Cardiac ventricle fibroblast (primary cell): ENCODE measurements around the genes TTC39B and SNAPC3.

- RAMPAGE, long total RNA: no peak
Measured at GRCh38 chr9:14306951-14307747, 6.8 kb downstream of the NFIB start.

GRCh38 chr9:14314206-14314854 is 389 bp upstream of the NFIB start:
- RAMPAGE, long total RNA: no peak

GRCh38 chr9:14400688-14400981 is 86.7 kb upstream of the NFIB start:
- RAMPAGE, long total RNA: no peak

- RAMPAGE, long total RNA: no peak
Measured at GRCh38 chr9:14533971-14534282, 159.3 kb downstream of the ZDHHC21 start.

- RAMPAGE, long total RNA: no peak
Measured at GRCh38 chr9:15306798-15307766, at the start of gene TTC39B. Gene TTC39B (minus strand): TSS chr9:15307216.

DNA sequence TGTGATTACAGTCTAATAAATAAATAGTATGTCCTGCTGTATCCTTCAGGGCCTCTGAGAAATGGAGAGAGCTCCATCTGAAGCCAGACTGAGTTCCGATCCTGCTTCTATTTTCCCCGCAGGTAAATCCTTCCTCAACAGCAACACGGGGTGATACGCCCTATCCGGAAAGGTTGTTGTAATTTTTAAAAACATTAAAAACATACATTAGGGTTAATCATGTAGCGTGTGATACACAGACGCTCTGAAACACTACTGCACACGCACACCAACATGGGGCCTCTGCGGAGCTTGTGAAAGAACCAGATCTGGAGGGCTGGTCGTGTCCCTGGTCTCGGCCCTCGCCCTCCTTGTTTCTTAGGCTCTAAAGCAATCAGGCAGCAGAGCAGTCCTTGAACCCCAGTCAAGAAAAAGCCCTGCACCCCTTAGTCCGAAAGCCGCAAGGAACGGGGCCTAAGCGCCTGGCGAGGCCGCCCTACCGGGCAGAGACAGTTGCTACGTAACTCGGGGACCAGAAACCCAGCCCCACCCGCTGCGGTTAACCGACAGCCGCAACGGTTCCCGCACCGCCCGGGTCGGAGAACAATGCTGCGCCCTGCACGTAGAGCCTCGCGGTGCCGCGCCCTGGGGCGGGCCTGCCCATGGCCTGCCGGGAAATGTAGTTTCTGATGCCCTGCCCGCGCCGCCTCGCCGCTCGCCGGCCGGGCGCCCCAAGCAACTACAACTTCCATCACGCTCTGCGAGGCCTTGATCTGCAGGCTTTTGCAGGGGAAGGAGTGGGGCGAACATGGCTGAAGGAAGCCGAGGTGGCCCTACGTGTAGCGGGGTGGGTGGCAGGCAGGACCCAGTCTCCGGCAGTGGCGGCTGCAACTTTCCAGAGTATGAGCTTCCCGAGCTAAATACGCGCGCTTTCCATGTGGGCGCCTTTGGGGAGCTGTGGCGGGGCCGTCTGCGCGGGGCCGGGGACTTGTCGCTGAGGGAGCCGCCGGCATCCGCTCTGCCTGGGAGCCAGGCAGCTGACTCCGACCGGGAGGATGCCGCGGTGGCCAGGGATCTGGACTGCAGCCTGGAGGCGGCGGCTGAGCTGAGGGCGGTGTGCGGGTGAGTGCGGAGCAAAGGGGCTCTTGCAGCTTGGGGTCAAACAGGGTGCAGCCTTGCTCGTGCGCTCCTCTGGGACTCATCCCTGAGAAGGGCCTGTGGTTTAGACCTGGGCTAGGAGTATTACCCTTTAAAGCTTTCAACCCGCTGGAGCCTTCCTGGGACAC is at the start of gene SNAPC3:
SNAPC3 (plus strand) TSS at position 784 of the 1,265 bp plus-strand sequence.
- RAMPAGE, long total RNA: start-site peak on the plus strand centred at position 777 of the sequence, 19 bp wide, 330 and 63 reads in 2 replicates

- RAMPAGE, long total RNA: no peak
Measured at GRCh38 chr9:15469759-15470435, 40.9 kb downstream of the PSIP1 start.

GRCh38 chr9:15489849-15490194 is 20.9 kb downstream of the PSIP1 start:
- RAMPAGE, long total RNA: no peak

GRCh38 chr9:16243739-16244176 is 626.7 kb downstream of the BNC2 start:
- RAMPAGE, long total RNA: no peak

GRCh38 chr9:16335686-16336436 is 534.6 kb downstream of the BNC2 start:
- RAMPAGE, long total RNA: no peak

- RAMPAGE, long total RNA: no peak
Measured at GRCh38 chr9:16710744-16711363, 159.6 kb downstream of the BNC2 start.

DNA sequence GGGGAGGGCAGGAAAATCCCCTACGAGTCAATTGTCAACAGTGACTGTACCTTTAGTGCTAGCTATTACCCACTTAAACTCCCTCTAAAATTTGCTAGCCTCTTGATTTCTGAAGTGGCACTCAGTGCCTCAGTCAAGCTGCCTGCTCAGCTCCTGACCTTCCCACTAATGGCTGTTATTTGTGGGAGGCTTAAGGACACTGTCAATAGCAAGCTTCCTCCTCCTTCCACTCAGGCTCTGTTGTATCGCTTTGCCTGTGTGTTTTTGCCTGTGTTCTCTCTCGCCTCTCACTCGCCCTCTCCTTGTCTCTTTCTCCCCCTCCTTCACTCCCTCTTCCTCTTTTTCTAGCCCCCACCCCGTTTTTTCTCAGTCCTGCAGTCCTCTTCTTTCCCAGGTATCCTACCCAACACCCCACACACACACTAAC is 140.8 kb downstream of the BNC2 start:
- RAMPAGE, long total RNA: no peak

GRCh38 chr9:16824421-16825165 is 45.9 kb downstream of the BNC2 start:
- RAMPAGE, long total RNA: no peak

- RAMPAGE, long total RNA: no peak
Measured at GRCh38 chr9:16986234-16986522, 115.7 kb upstream of the BNC2 start.

DNA sequence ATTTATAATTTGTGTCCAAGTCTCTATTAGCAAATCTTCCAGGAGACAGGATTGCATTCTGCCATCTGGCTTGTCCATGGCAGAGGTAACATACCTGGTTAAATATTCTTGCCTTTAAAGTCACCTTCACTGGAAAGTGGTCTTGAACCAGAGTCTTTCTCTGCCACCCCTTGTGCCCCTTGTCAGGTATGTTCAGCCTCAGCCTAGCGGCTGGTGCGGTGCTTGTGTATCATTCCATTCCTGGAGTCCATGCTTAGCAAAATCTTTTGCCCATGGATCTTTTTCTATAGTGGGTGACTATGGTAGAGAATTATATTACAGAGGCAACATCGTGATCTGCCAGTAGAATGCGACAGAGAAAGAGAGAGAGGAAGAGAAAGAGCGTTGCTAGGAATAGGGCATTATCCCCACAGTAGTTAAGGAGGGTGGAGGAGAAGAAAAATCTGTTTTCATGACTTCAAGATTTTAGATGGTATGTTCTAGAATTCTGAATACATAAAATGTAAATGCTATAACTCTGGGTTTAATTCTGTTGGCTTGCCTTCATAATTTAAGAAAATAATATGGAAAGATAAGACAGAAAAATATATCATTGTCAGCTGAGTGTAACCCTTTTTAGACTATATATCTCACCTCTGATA is 42.1 kb upstream of the SH3GL2 start:
- RAMPAGE, long total RNA: no peak

- RAMPAGE, long total RNA: no peak
Measured at GRCh38 chr9:17557556-17558075, 21.2 kb upstream of the SH3GL2 start.

DNA sequence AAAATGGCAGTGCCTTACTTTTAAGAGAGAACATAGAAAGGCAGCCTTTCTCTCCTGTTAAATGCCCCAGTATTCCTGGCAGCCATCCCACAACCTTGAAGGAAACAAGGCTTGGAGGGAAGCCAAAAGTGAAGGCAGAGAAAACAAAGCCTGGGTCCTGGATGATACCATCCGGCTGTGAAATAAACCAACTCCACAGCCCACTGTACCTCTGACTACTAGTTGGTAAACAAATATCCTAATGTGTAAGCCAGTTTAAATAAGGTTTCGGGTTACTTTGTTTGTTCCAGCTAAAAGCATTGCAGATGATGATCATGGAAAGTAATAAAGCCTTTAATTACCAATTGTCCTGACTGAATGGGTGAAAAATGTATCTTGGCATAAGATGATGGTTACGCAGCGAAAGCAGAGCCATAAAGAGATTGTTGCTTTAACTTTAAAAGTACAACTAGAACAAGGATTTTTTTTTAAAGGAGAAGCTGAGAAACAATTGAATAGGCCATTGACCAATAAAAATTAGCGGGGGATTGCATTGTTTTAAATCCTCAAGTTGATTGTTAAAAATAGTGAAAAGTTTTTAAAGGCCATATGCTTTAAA is 80.1 kb upstream of the ADAMTSL1 start:
- RAMPAGE, long total RNA: no peak

- RAMPAGE, long total RNA: no peak
Measured at GRCh38 chr9:19116115-19116801, 11.0 kb downstream of the PLIN2 start.

GRCh38 chr9:19161476-19162140 is 34.3 kb upstream of the PLIN2 start:
- RAMPAGE, long total RNA: no peak

DNA sequence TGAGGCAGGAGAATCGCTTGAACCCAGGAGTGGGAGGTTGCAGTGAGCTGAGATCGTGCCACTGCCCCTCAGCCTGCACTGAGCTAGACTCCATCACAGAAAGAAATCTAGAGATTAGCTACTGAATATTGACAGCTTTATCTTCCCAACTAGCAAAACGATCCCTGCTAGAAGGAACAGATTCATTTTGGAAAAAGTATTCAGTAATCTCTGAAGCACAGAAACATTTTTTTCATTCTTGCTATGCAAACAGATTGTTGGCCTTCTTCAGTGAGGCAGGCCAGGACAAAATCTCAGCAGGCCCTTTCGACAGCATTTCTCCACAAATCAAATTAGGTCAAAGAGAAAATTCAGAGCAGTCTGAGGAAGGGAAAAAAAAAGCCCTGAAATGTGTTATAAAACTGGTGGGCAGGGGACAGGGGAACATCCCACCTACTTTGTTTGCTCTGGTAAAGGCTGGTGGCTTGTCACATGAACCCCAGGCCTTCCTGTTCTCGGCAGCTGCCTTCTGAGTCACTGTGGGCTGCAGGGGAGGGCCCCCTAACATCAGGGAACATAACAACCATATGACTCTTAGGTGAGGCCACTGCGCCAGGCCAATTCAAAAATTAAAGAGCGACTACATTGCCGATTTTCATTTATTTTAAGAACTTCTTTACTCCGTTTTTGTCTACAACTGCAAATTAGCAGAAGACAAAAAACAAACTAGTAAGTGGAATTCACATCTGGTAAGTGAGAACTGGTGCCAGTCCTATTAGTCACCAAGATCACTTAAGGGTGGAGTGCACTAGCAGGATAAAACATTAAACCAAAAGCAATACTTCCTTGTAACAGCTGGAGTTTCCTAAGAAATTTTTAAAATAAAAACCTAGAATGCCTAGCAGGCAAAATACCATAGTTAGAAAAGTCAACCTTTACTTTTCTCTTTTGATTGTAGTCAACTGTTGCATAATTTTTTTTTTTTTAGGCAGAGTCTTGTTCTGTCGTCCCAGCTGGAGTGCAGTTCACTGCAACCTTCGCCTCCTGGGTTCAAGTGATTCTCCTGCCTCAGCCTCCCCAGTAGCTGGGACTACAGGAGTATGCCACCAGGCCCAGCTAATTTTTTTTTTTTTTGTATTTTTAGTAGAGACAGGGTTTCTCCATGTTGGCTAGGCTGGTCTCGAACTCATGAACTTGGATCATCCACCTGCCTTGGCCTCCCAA is 46.2 kb upstream of the DENND4C start:
- RAMPAGE, long total RNA: no peak